OCI-LY7 (cell line): ENCODE measurements around the genes IQCF2 and TLR9.

DNA sequence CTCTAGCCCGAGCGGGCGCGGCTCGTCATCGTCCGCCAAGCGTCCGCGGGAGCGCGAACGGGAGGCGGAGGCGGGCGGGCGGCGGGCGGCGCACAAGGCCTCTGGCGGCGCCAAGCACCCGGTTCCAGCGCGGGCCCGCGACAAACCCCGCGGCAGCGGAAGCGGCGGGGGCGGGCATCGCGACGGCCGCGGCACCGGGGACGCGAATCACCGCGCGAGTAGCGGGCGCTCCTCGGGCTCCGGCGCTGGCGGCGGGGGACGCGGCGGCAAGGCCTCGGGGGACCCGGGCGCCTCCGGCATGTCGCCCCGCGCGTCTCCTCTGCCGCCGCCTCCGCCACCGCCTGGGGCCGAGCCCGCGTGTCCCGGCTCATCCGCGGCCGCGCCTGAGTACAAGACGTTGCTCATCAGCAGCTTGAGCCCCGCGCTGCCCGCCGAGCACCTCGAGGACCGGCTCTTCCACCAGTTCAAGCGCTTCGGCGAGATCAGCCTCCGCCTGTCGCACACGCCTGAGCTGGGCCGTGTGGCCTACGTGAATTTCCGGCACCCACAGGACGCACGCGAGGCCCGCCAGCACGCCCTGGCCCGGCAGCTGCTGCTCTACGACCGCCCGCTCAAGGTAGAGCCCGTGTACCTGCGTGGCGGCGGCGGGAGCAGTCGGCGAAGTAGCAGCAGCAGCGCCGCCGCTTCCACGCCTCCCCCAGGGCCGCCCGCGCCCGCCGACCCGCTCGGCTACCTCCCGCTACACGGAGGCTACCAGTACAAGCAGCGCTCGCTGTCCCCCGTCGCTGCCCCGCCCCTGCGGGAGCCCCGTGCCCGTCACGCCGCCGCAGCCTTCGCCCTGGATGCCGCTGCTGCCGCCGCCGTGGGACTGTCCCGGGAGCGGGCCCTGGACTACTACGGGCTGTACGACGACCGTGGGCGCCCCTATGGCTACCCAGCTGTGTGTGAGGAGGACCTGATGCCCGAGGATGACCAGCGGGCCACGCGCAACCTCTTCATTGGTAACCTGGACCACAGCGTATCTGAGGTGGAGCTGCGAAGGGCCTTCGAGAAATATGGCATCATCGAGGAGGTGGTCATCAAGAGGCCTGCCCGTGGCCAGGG, 690 bp downstream of the RBM15B start:
- PRO-cap: unidirectional peak, minus-strand start at position 321 of the sequence
- RAMPAGE, long total RNA: no peak

- PRO-cap: no peak
- RAMPAGE, long total RNA: no peak
These were observed 1.7 kb downstream of the RBM15B start for GRCh38 chr3:51392527-51393425.

DNA sequence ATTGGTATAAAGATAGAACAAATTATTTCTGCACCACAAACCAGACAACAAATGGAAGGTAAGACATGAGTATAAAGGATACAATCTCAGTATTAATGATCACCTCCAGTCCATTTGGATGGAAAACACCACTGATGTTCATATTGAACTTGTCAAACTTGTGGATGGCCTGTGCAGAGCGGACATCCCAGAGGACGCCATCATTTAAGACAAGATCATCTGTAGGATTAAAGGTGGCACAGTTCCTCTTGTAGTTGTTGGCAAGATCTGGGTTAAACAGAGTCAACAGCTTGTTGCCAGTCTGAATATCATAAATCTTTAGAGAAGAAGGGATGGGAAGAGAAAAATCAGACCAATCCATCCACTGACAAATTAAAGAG, 23.4 kb downstream of the RBM15B start:
- PRO-cap: no peak
- RAMPAGE, long total RNA: no peak

DNA sequence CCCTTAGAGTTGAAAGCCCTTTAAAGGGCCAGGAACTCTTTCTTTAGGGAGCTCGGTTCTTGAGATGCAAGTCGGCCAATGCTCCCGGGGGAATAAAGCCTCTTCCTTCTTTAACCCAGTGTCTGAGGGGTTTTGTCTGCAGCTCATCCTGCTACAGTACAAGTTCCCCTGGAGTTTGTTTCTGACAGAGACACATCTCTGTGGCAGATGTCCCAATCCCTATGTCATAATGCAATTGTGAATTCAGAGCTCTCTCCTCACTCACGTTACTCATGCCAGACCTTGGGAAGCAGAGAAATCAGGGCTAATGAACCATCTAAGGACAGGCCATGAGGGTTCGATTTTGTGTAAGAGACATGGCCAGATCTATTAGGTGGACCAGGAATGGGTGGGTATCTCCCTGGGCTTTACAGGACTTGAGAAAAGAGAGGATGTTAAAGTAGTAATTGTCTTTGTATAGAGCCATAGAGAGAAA, at the start of gene IQCF2:
Gene IQCF2 (plus strand): TSS at position 278 of the 475 bp plus-strand sequence.
- PRO-cap: no peak
- RAMPAGE, long total RNA: no peak

- PRO-cap: no peak
- RAMPAGE, long total RNA: no peak
These were observed 4.5 kb downstream of the PCBP4 start for GRCh38 chr3:51962699-51963179.

GRCh38 chr3:51968917-51969806, 1.9 kb upstream of the PCBP4 start:
- PRO-cap: no peak
- RAMPAGE, long total RNA: no peak

- PRO-cap: no peak
- RAMPAGE, long total RNA: no peak
These were observed 27.0 kb upstream of the RPL29 start for GRCh38 chr3:52022403-52023315.

DNA sequence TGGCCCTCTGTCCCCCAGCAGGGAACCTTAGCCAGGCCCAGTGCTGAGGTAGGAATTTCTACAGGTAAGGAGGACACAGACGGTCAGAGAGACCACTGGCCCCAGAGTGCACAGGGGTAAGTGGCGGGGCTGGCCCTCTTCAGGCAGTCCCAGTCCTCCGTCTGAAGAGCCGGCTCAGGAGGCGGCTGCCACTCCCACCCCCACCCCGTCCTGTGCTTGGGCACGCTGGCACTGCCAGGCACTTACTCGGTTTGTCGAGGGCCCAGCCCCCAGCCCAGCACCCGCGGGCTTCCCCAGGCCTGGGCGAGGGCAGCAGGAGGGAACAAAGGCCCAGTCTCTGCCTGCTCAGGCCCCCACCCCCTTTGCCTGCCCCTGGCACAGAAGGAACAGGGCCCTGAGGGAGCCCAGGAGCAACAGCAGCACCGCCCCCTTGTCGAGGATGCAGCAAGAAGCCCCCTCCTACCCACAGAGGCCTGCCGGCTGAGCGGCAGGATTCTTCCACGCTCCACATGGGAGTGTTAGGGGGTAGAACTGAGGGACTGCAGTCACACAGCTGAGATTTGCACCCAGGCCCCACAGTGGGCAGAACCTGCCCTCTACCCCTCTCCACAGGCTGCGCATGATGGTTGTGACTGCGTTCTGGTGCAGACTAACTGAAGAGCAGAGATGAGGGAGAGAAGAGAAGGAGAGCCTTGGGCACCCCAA, 9.0 kb downstream of the DUSP7 start:
- PRO-cap: no peak
- RAMPAGE, long total RNA: no peak

GRCh38 chr3:52053519-52053814, 2.9 kb downstream of the DUSP7 start:
- PRO-cap: no peak
- RAMPAGE, long total RNA: no peak

DNA sequence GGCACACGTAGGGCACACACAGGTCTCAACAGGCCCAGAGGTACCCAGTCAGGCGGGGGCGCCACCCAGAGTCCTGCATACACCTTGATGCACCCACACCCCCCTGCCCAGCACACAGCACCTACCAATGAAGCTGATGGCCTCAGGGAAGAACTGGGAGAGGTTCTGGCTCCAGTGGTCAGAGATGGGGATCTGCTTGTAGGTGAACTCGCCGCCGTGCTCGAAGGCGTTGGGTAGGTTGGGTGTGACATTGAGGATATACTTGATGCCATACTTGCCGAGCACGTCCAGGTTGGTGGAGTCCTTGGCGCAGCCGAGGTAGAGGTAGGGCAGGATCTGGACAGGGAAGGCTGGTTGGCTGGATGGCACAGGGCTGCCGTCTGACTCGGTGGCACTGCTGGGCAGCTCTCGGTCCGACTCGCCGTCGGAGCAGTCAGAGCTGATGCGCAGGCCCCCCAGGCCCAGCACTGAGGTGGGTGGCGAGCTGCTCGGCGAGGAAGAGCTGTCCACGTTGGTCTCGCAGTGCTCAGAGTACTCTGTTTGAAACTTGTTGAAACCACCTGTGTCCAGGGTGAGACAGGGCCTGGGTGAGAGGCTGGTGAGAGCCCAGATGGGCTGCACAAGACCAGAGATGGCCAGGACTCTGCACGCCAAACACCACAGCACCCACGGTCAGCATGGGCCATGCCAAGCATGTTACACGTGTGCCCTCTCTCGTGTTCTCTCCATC, 2.4 kb downstream of the DUSP7 start:
- PRO-cap: no peak
- RAMPAGE, long total RNA: no peak

DNA sequence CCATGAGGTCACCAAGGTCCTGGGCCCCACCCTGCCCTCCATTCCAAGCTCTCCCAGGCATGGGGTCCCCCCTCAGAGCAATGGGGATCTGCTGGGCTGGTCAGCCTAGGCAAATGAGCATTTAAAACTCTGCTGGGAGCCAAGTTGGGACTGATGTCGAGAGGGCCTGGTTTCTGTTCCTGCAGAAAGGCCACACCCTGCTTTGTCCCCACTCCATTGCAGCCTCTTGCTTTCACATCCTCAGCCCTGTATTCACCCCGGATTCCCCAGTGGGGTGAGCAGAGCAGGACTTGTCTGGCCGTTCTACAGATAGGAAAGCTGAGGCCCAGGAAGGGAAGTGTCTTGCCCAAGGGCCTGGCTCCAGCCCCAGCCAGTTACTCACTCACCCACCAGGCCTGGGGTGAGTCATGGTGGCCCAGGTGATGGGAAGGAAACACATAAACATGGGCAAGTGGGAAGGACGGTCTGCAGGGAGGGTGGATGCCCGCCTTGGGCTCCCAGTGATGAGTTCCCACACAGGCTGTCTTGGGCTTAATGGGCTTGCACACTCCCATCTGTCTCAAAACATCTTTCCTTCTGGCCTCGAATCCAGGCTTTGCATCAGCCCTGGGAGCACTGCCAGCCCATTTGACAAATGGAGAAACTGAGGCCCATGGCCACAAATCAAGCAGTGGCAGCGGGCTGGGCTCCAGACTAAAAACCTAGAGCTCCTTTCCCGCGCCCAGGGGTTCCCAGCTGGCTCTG, 6.2 kb upstream of the DUSP7 start:
- PRO-cap: no peak
- RAMPAGE, long total RNA: no peak

DNA sequence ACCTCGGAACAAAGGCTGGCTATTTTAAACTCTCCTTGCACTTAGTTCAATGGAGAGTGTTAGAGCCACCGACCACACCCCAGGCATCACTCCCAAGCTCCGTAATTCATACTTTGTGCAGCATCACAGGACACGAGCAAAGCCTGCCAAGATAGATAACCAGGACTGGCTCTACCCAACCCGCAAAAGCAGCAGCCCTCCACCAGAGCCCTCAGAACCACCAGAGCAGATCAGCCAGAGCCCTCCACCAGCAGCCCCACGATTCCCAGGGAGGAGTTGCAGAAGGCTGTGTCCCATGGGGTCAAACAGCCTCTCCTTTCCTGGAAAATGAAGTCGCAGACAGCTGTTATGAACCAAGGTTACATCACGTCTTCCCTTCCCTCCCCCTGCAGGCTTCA, 45.7 kb downstream of the POC1A start:
- PRO-cap: no peak
- RAMPAGE, long total RNA: no peak

- PRO-cap: no peak
- RAMPAGE, long total RNA: no peak
These were observed 307 bp downstream of the ALAS1 start for GRCh38 chr3:52198260-52198673.

DNA sequence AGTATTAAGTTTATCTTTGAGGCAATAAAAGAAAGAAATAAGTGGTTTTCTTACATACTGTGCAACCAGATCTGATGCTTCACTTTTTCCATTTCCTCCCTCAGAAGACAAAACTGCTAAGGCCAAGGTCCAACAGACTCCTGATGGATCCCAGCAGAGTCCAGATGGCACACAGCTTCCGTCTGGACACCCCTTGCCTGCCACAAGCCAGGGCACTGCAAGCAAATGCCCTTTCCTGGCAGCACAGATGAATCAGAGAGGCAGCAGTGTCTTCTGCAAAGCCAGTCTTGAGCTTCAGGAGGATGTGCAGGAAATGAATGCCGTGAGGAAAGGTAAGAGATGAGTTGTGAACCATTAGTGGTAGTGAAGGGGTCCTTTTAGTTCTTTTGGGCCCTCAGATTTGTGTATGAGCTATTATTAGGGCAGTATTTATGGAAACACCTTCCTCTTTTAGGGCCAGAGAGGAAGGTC, 4.5 kb downstream of the ALAS1 start:
- PRO-cap: no peak
- RAMPAGE, long total RNA: no peak

- PRO-cap: bidirectional peak, plus-strand start at chr3:52225798, minus-strand start at chr3:52225645
- RAMPAGE, long total RNA: start-site peak on the plus strand at chr3:52225791-52225827, 45 and 5 reads in 2 replicates
These were observed at the start of gene TLR9 for GRCh38 chr3:52225459-52225968. Gene TLR9 (minus strand): TSS chr3:52225645.

DNA sequence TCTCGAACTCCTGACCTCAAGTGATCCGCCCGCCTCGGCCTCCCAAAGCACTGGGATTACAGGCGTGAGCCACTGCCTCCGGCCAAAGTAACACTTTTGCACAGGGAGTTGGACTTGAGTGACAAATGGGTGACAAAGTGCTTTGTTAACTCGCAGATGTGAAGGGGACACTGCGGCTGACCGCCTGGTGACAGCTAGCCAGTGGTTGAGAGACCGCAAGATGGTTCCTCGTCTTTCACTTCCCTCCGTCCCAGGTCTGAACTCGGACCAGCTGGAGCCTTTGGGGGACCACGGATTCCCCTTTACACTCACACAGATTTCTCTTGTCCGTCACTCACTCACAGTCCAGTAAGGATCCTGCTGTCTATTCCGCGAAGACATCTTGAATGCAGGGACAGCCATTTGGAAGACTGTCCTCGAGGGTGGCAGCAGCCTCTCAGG, 754 bp upstream of the PPM1M start:
- PRO-cap: no peak
- RAMPAGE, long total RNA: no peak

DNA sequence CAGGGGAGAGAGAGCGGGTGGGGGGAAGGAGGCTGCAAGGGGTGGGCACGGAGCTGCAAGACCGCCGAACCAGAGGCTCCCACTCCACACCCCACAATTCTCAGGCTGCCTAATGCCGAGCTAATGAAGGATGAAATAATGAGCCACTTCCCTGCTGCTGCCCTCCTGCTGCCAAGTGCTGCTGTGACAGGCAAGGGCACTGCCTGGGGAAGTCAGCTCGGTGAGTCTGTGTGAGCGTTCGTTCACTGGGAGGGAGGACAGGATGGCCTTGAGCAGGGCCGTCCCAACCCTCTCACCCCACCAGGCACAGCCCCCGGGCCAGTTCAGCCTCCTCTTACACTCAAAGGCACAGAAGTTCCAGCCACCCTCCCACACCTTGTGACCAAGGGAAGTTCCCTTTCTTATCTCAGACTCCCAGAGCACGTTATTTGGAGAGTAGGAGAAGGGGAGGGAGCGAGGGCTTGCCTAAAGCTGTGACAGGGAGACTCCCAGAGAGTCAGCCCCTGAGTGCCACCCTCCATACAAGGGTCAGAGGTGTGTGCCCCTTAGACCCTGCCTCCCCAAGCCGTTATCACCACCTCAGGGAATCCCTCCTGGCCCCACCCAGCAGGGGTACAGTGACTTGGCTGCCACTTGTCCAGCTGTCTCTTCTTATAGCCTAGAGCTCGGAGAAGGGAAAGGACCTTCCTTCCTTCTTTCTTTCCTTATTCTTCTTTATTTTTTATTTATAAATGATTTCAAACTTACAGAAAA, 12.5 kb downstream of the GLYCTK start:
- PRO-cap: no peak
- RAMPAGE, long total RNA: no peak

DNA sequence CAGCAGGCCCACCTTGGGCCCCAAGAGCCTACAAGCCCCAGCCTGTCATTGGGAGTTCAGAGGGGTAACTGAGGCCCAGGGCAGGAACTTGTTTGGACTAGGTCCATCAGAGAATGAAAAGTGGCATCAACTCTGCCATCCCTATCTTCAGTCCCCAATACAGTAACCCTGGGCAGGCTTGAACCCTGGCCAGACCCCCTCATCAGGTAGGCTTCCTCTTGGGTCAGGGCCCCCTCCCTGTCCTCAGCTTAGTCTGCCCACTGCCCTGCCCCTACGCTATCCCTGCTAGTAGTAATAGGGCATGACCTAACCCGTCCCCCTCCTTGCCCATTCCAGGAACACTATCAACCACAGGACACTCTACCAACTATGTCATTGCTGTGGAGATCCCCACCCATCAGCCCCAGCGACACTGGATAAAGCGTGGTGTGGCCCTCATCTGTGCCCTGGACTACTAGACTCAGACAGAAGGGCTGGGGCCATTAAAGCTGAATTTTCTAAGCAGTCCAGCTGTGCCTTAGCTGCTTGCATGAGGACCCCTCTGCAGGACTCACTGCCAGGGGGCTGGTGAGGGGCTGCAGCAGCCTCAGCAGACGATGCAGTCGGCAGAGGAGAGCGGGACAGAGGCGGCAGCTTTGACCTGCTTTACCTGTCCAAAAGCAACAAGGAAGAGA, 9.7 kb downstream of the BAP1 start:
- PRO-cap: no peak
- RAMPAGE, long total RNA: no peak

GRCh38 chr3:52524936-52525621, 8.6 kb downstream of the NT5DC2 start:
- PRO-cap: no peak
- RAMPAGE, long total RNA: no peak

DNA sequence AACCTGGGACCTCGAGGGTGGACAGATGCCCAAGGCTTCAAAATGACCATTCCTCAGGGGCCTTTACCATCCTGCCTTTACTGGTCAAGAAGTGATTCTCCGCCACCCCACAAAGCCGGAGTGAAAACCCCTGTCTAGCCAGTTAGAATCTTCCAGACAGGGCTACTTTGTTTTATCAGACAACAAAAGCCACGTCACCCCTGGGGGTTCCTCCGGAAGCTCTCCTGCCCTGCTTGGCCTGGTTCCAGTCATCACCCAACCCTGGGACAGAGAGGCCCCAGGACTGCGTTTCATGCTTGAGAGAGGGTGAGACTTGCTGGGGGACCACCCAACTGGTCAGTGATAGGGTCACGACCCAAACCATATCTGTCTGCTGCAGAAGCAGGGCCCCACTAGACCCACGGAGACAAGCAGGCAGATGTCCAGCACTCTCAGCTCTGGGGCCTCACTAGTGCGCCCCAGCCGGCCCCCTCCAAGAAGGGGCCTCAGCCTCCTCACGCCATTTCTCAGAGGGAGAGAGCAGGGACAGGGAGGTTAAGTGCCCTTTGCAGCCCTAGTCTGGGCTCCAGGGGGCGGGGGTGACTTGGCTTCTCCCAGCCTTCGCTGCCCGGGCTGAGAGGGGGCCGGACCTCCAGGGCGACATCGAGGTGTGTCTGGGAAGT, 1.1 kb downstream of the NT5DC2 start:
- PRO-cap: no peak
- RAMPAGE, long total RNA: no peak